ENCODE measurements around a stretch of chr15.

GRCh38 chr15:92831246-92832317 lies 68.5 kb upstream of the CHD2 start:
- PRO-cap: bidirectional peak, plus-strand start at chr15:92832113, minus-strand start at chr15:92831912
- RAMPAGE, long total RNA: no peak

DNA sequence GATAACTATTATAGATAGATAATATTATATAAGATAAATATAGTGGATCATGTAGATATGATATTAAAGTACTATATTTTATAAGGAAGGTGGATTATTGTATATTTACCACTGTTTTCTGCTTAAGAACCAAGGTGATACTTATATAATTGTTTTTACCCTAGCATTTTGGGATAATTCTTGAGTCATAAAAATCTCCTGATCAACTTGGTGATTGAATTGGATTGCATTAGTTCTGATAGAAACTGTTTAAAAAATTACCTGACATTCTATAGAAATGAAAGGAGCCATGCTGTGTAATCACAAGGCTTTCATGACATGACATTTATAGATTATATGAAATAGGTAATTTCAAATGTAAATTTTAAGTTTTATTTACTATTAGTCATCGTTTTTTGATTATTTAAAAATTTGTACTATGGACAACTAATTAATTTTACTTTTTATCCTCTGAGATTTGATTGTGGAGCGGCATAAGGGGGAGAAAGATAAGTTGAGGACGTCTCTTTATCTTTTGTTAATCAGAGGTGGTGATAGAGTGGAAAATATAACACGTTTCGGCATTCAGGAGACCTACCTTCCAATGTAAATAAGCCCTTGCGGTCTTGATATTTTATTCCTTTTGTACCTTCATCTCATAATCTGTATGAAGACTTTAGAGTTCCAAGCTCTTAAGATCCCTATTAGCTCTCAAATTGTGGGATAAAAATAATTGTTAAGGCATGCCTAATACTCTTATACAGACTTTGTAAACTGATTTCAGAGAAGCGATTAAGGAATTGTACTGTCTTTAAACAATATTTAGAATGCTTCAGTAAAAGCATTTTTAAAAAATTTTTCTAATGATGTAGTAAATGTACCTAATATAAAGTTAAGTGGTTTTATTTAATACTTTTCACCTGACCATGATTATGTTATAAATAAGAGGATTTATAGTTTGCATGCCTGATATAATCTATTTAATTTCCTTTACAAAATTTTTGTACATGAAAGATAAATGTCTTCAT lies 12.1 kb upstream of the CHD2 start:
- PRO-cap: no peak
- RAMPAGE, long total RNA: no peak

- PRO-cap: no peak
- RAMPAGE, long total RNA: no peak
These were observed 2.1 kb upstream of the CHD2 start for GRCh38 chr15:92897964-92898433.

- PRO-cap: no peak
- RAMPAGE, long total RNA: no peak
These were observed 10.4 kb downstream of the CHD2 start for GRCh38 chr15:92910346-92911169.

DNA sequence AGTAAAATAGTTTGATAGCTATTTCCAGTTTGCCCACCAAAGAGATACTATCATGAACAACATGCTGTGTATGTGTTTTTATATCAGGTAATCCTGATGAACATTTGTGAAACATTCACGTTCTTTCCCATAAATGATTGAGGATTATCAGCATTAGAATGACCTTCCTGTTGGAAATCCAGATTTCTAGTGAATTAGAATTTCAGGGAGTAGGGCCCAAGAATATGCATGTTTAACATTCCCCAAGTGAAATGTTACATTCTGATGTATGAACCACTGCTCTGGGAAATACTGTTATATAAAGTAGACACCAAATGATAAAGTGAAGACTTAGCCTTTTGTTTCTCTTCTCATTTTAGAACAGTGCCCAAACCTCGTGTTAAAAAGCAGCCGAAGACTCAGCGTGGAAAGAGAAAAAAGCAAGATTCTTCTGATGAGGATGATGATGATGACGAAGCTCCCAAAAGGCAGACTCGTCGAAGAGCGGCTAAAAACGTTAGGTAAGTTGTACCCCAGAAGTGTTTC lies 39.2 kb downstream of the CHD2 start:
- PRO-cap: no peak
- RAMPAGE, long total RNA: no peak

DNA sequence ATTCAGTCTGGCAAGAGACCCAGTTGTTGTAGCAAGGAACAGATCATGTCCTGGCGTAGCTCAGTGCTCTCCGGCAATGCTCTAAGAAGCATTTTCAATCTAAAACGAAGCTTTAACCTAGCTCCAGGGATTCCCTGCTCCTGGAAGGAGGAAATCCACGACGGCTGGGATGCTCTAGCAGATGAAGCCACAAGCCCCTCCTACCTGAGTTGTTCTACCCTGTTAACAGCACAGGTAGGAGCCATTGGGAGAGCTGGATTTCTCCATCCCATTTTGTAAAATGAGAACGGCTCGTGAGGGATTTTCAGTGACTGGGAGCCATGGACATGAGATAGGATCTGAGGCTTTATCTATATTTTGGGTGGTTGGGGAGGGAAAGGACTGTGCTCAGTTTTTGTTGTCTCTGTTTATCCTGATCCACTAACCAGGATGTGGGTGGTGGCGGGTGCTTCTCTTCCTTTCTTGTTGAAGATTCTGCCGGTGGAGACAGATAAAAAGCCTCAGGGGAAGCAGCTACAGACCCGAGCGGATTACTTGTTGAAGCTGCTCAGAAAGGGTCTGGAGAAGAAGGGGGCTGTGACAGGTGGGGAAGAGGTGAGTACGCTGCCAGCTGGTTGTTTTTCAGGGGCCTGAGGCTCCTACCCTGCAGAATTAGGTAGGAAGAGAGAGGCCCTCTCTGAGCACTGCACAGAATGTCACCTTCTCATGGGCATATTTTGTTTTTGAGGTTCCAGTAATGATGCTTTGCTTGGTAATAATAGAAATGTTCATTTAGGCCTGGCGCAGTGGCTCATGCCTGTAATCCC lies 90.8 kb downstream of the RGMA start:
- PRO-cap: no peak
- RAMPAGE, long total RNA: no peak

DNA sequence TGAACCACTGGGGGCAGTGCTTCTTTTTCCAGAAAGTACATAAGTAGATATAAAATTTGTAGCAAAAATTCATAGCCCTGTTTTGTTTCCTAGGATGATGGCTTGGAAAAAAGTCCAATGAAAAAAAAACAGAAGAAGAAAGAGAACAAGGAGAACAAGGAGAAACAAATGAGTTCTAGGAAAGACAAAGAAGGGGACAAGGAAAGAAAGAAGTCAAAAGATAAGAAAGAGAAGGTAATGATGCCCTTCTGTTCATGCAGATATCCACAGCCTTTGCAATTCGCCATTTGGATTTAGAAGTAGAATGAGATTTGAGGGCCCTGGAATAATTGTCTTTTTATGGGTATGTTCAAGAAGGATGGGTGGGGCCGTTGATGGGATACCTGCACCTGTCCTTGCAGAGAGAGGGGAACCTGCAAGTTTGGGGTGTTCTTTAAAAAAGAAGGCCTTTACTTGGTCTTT lies 86.9 kb downstream of the RGMA start:
- PRO-cap: no peak
- RAMPAGE, long total RNA: no peak

- PRO-cap: bidirectional peak, plus-strand start at chr15:93027642, minus-strand start at chr15:93027492
- RAMPAGE, long total RNA: no peak
These were observed 61.4 kb downstream of the RGMA start for GRCh38 chr15:93027290-93028276.

GRCh38 chr15:93070864-93071967 lies 17.8 kb downstream of the RGMA start:
- PRO-cap: unidirectional peak, plus-strand start at chr15:93071123; bidirectional peak, plus-strand start at chr15:93071803, minus-strand start at chr15:93071684
- RAMPAGE, long total RNA: no peak

DNA sequence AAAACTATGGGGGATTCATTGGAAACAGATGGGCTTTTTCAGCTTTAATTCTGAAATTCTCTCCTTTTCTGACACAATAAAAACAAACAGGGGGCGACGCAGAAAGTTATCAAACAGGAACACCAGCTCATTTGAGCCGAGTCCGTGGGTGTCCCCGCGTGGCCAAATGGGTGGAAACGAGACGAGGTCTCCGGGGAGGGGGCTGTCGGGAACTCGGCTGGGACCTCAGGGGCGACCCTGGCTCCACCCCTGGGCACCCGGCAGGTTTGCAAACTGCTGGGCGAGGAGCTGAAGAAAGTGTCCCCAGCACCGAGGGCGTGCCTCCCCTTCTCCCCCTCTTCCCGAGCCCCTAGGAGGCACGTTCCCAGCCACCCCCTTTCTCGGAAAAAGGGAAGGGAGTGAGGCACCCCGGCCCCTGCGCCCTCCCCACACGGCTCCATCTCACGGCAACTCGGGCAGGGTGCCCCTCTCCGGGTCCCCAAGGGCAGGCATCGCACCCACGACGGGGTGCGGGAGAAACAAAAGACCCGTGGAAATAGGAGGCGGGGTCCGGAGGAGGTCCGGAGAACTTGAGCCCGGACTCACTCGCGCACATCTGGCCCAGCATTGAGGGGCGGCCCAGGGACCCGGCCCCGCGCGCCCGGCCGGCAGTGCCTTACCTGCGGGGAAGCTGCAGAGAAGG lies 16.6 kb downstream of the RGMA start:
- PRO-cap: bidirectional peak, plus-strand start at position 429 of the sequence, minus-strand start at position 268 of the sequence
- RAMPAGE, long total RNA: no peak

DNA sequence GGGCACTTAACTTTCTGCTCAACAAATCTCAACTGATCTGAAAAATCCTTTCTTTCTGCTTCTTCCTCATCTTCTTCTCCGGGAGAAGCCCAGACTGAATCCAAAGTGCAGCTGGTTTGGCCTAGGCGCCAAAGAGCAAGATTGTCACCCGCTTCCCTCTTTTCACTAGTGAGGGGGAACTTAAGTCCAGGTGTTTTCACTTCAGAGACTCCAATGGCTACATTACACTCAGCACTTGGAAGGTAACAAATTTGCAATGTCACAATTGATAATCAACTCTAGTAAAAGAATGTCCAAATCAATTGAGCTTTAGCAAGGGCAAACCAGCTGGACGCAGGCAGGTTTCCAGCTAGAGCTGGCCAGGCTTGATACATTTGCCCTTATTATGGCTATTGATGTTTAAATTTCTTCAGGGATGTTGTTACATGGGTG lies 844.2 kb downstream of the MCTP2 start:
- PRO-cap: no peak
- RAMPAGE, long total RNA: no peak

GRCh38 chr15:95288344-95289032 lies 1042.0 kb upstream of the NR2F2 start:
- PRO-cap: no peak
- RAMPAGE, long total RNA: no peak

GRCh38 chr15:95292815-95293252 lies 1037.7 kb upstream of the NR2F2 start:
- PRO-cap: no peak
- RAMPAGE, long total RNA: no peak

DNA sequence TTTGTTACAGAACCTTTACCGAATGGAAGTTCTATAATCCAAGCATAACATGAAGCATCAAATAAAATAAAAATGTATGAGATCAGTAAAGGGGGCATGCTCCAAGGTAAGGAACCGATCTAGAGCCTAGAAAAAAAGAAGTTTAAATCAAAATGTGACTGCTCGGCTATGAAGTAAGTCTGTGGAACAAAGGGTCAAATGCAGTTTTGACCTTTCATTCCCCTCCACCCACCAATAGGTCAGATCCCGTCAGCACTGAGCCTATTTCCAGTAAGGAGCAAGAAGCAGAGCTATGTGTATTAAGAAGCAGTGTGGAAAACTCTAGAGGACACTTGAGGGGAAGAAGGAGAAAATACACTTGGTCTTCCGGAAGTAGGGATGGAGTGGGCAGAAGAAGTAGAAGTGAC lies 888.5 kb upstream of the NR2F2 start:
- PRO-cap: no peak
- RAMPAGE, long total RNA: no peak

DNA sequence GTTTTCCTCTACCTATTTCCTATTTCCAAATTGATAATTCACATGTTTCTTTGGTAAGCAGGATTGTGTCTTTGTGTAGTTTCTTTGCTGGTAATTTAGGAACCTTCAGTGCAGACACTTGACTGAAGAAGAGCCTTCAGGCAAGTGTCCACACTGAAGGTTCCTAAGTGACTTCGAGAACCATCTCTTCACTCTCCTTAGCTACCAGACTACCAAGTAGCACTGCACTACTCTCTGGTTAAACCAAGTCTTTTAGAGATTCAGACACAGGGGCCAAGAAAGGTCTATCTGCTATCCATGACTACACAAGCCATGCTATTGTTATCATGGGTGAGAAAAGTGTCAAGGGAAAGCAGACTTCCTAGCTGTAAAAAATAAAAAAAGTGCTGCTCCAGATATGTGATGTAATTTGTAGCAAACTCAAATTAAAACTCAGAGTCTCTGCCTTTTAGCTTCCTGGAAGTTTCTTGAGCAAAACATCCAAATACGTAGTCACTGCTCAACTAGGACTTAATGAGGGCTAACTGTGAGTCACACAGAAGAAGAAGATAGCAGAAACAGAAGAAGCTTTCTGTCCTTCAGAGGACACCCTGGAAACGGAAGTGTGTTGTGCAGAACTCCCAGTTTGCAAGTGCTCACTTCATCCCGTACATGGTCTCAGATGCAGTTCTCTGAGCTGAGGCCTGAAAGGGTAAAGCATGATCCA lies 393.5 kb upstream of the NR2F2 start:
- PRO-cap: no peak
- RAMPAGE, long total RNA: no peak

DNA sequence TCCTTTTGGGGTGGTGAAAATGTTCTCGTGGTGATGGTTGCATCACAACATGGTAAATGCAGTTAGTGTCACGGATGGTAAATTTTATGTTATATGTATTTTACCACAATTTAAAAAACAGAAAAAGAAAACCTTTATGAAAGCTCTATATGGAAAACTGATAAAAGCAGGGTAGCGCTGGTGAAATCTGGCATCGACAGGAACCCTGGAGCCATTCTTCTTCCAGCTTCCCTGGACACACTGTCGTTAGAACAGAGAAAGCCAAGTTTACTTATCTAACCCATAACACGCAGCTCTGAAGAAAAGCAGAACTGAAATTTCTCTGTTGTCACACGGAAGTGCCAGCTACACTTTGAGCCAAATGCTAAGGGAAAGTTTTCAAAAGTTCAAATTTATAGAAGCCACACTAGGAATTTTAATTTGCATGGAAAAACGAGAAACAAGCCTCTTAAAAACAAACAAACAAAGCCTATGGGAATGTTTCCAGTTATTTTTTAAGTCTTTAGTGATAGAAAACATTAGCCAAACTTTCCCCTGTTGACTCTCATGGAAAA lies 287.6 kb upstream of the NR2F2 start:
- PRO-cap: no peak
- RAMPAGE, long total RNA: no peak

- PRO-cap: no peak
- RAMPAGE, long total RNA: no peak
These were observed 211.6 kb upstream of the NR2F2 start for GRCh38 chr15:96118927-96119212.

- PRO-cap: no peak
- RAMPAGE, long total RNA: no peak
These were observed 170.2 kb upstream of the NR2F2 start for GRCh38 chr15:96160252-96160844.

- PRO-cap: no peak
- RAMPAGE, long total RNA: no peak
These were observed 116.6 kb upstream of the NR2F2 start for GRCh38 chr15:96213803-96214328.

- PRO-cap: no peak
- RAMPAGE, long total RNA: no peak
These were observed 89.1 kb upstream of the NR2F2 start for GRCh38 chr15:96241429-96241825.

Measured in GM23338 (cell line).